Paraaortic lymph node (tissue), 1 donor: ENCODE measurements around a stretch of chr2.

DNA sequence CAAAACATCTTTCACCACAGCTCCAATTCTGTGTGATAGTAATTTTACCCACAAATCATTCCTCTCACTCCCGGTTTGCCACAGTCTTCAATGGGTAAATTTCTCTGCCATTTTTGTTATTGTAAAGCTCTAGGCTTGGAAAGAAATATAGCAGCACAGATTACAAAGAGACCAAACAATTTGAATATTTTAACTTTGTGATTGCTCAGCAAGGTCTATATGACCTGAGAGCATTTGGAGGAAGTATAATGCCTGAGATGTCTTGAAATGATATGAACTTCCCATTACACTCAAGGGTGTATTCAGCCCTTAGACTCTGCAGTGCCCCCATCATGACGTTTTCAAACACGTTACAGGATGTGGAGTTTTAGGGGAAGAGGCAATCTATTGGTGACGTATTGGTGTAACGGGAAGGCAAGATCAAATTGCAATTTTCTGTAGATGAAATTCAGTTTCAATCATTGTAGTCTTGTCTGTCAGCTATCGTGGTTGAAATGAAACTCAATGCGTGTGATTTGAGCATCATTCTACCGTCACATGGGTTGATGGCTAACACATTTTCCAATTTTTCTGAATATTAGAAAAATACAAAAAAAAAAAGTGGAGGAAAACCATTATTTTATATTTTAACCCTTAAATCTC is 78.9 kb downstream of the ICOS start:
- PRO-cap, result no peak

DNA sequence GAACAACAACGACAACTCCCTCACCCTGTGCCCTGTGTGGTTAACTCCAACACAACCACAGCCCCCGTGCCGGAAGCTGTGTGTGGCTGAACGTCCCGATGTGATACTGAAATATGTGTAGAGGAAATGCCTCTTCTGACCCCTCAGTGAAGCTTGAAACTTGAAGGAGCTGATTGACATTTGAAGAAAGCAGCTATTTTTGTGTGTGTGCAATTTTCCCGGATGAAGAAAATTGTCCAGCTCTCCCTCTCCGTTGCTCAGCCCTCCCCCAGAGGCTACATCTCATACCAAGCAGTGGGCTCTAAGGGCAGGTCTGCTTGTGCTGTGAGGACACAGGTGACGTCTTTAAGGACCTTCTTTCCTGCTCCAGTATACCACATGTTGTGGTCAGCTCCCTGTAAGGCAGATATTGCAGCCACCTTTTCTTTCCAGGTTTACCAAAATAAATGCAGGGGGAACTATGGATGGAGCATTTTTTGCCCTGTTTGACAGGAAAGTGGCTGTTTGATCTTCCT is 173.9 kb downstream of the ICOS start:
- PRO-cap, result no peak

DNA sequence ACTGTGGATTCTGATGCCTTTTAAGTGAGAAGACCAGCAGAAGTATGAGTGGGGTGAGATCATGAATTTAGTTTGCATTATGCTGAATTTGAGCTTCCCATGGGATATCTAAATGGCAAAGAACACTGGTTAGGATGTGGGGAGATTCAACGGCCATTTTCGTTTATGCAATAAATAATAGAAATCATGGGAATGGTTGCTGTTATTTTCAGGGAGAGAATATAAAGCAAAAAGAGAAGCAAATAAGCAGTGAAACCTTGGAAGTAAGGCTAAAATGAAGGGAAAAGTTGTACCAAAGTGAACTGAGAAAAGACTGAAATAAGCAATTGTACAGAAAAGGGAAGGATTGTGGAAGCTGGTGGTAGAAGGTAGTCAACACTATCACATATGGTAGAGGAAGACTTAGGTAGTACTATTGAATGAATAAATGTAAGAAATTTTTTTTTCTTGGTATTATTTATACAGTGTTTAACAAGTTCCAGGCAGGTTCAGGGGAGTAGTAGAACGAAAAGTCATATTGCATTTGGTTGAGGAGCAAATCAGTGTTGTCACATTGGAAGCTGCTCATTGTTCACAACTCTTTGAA is 376.8 kb downstream of the PARD3B start:
- PRO-cap, result no peak

- PRO-cap, result no peak
Measured at GRCh38 chr2:205679859-205680621, 2.3 kb upstream of the NRP2 start.

DNA sequence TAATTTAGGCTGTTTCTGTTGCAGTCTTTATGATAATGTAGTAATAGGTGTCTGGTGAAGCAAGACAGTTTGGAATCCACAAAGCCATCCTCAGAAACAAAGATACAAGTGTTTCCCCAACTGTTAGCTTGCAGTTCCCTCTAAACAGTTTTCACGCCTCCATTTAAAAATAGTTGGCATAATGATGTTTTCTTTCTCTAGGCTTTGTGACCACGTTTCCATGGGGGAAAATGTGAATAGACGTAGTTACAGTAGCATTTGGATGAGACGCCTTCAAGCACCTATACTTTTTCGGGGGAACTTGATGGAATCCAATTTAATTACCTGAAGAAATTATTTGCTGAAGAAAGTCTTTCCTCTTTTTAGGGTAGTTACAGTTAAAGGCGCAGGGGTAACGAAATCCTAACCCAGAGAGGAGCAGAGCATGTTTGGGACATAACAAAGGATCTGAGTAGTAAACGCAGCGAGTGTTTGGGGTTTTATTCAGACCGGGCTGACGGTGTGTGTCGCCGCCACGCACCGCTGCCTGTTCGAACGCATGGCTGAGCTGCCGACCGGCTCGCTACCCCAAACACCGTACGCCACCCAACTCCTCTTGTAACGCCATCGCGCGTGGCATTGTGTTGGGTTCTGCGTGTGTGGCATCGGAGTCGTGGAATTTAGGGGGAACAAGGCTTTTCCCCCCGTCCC is 735 bp upstream of the NRP2 start:
- PRO-cap, result no peak

- PRO-cap, result no peak
Measured at GRCh38 chr2:205696802-205697920, 14.9 kb downstream of the NRP2 start.

GRCh38 chr2:205747685-205748443 is 65.6 kb downstream of the NRP2 start:
- PRO-cap, result no peak

GRCh38 chr2:205834710-205835316 is 152.5 kb downstream of the NRP2 start:
- PRO-cap, result no peak

GRCh38 chr2:206275450-206276272 is 1.2 kb downstream of the ZDBF2 start:
- PRO-cap, result bidirectional peak, plus-strand start at chr2:206275703, minus-strand start at chr2:206275607

GRCh38 chr2:206823009-206823714 is 57.8 kb downstream of the FASTKD2 start:
- PRO-cap, result no peak

DNA sequence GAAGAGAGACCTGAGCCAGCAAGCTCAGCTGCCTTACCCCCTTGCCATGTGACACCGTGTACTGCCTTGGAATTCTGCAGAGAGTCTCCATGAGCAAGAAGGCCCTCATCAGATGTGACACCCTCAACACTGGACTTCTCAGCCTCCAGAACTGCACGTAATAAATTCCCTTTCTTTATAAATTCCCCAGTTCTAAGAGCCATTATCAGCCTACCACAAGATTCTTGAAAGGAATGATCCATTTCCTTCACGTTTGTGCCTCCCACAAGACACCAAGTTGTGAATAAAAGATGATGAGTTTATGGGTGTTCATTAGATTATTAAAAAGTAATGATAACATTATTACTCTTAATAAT is 67.5 kb upstream of the CPO start:
- PRO-cap, result no peak

GRCh38 chr2:207037496-207038202 is 98.3 kb downstream of the CPO start:
- PRO-cap, result no peak

DNA sequence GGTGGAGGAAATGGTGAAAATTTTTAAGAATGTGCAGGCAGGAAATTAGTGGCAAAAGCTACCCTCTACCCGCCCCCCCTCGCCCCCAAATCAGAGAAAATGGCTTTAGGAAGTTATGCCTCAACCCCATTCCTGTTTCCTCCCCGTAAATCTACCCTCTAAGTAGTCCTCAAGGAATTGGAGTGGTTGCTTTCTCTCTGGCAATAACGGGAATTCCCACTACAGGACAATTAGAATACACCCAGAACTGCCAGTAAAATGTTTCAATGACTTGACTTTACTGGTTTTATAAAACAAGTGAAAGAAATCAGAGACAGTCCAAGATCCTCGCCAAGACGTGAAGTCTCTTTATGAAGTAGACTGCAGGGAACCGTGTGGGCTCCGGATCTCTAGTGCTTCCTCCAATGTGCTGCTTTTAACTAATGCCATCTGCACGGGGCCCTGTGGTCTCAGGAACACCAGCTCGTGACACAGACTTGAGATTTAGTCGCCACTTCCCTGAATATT is 101.3 kb downstream of the CPO start:
- PRO-cap, result no peak

DNA sequence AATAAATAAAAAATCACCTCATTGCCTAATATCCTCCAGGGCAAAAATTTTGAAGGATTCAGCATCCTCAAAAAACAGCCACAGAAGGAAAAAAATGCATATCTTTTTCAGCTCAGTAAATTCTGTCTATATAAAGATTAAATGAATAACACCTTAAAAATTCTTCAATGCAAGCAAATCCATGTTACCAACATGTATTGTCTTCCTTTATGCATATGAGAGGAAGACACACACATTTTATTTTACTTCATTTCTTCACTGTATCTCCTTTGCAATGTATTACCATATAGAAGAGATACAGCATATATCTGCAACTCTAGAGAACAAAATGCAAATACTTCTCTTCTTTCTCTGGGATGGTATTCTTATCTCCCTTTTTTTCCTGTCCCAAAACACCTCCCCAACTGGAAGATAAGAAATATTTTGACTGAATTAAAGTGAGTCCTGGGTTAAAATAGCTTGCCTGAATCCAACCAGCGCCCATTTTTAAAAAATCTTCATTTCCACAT is 45.5 kb downstream of the KLF7 start:
- PRO-cap, result no peak

DNA sequence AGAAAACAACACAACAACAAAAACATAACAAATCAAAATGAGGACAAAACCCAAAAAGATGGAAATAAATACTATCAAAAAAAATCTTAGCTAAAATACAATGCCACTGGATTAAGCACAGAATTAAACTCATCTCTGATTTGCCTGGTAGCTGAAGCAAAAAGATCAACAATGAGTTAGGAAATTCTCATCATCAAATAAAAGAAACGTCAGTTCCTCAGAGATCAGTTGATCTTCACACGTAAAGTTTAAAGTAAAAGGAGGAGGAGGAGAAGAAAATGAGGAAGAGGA is 22.7 kb downstream of the KLF7 start:
- PRO-cap, result bidirectional peak, plus-strand start outside the sequence, minus-strand start at position 167 of the sequence

DNA sequence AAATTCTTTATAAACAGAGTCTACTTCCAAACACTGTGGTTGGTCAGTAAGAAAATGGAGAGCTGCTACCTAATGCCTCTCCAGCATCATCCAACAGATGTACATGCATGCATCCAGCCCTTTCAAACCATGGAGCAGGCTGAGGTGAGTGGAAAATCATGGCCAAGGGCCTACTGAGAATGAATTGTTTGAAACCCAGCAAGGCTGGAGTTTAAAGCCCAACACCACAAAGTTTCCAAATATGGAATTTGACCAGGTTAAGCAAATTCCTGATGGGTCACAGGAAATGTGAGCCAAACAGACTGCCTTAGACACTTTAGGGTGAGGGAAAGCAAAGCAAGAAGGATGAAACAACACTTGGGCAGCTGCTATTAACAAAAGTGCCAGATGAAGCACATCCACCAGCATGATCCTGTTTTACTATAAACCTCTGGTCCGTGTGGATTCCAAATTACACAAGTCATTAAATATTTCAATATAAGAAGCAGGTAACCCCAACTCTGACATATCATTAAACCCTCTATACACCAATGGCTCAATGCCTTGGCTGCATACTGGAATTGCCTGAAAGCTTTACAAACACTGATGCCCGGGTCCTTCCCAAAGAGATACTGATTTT is 9.3 kb downstream of the KLF7 start:
- PRO-cap, result no peak

GRCh38 chr2:207164499-207165353 is 1.0 kb downstream of the KLF7 start:
- PRO-cap, result bidirectional peak, plus-strand start at chr2:207164570, minus-strand start at chr2:207164553; unidirectional peak, plus-strand start at chr2:207165052; bidirectional peak, plus-strand start at chr2:207165215, minus-strand start at chr2:207165118; unidirectional peak, minus-strand start at chr2:207165231

DNA sequence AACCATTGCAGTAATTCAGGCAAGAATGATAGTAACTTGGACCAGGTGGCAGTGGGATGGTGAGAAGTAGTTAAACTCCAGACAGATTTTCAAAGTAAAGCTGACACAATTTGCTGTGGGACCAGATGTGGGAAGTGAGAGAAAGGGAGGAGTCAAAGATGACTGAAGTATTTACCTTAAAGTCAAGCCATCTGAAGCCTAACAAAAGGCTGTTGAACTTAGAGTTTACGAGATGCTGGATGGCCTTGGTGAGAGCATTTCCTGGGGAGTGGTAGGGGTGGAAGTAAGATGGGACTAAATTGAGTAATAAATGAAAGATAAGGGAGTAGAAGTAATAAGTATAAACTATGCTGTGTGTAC is 163.3 kb upstream of the KLF7 start:
- PRO-cap, result no peak

GRCh38 chr2:207337804-207338611 is 172.3 kb upstream of the KLF7 start:
- PRO-cap, result no peak

GRCh38 chr2:207704245-207704599 is 7.2 kb upstream of the CCNYL1 start:
- PRO-cap, result no peak